Measurements from ENCODE around the gene DDX60.

DNA sequence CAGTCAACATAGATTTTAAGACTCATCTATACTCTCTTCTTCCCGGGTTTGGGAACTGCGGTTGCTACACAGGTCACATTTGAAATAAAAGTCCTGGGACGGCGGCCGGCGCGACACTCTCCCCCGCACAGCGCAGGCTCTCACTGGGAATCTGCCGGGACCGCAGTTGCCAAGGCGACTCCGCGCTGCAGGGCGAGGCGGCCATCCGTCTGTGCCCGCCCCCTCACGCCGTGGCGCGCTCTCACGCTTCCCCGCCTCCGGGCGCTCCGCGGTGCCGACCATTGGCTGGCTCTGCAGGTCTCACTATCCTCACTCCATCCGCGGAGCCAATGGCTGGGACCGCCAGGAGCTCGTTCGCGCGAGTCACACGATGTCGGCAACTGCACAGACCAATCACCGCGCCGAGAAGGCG is 259 bp upstream of the MSMO1 start:
- PRO-cap = bidirectional peak, plus-strand start outside the sequence, minus-strand start at position 145 of the sequence

DNA sequence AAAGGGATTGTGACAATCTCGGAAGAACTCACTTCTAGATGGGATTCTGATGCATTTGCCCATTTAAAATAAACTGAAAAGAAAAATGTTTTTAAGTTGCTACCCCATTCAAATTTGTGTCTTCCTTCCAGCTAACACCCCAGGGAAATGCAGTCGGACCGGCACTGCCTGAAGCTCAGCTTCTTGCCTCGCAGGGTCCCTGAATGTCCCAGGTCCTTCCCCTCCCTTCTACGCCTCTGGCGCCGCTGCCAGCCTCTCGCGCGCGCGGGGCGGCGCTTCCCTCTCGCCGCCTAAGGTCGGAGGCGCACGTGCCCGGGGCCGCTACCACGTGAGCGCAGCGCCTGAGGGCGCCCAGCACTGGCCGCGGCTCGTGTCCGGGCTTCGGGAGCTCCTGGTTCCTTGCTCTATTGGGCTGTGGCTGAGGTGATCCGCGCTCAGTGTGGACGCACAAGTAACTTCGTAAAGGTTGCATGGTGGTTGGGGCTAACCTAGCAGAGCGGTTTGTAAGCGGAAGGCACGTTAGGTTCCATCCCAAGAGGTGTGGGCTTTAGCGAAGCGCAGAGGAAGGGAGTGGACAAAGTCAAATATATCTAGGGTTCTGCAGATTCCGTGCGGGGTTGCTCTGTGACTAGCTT is 1.7 kb downstream of the TLL1 start:
- PRO-cap = no peak

GRCh38 chr4:168317759-168319127 is at the start of gene DDX60:
DDX60 (minus strand) TSS chr4:168318752.
- PRO-cap = unidirectional peak, minus-strand start at chr4:168318781

GRCh38 chr4:168487390-168487986 is 7.2 kb upstream of the DDX60L start:
- PRO-cap = no peak

- PRO-cap = no peak
Observed at GRCh38 chr4:168540906-168541426, 44.1 kb downstream of the PALLD start.

DNA sequence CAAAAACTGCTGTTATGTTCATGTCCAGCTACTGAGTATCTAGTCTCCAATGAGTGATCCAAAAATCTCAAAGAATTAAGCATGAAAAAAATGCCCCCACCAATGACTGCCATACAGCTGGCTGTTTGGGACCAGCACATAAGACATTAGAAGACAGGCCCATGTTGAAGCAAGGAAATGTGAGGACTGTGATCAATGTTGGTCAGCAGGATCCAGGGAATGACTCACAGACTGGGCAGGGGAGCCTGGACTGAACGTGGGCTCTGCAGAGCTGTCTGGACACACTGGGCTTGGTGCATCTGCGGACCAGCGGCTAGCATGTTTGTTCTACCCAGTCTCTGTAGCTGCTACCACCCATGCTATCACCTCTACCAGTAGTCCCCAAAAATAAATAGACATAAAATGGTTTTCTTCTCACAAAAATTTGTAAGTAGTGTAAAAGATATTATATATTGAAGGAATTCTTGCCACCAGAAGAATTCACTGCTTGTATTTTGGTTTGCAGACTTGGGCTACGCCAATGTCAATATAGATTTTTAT is 108.6 kb downstream of the PALLD start:
- PRO-cap = no peak

- PRO-cap = no peak
Observed at GRCh38 chr4:168662408-168663014, 165.7 kb downstream of the PALLD start.

- PRO-cap = no peak
Observed at GRCh38 chr4:168860185-168860608, 149.9 kb downstream of the CBR4 start.

- PRO-cap = no peak
Observed at GRCh38 chr4:168924255-168924620, 85.8 kb downstream of the CBR4 start.

DNA sequence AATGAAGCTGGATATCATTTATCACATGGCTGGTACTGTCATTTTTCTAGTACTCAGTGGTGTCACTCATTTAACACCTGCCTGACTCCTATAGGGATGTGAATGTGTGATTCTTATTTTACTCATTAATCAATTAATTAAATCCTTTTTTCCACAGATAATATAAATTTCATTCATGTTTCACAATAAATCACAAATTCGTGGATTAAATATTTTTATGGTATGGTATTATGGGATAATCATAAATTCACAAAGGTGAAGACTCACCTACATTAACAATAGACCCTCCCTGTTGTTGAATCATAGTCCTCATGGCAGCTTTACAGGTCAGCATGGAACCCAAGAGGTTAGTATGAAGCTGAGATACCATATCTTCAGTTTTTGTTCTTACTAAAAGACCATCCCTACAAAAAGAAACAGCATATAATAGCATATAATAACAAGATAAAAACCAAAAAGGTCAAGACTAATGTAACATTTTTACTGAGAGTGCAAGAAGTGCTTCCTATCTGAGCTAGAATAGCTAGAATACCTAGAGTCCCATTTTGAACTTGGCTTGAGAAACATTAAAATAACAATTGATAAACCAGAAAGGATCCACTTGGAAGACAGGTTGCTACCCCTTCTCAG is 3.5 kb downstream of the CBR4 start:
- PRO-cap = no peak

GRCh38 chr4:169251930-169252252 is 18.9 kb downstream of the SH3RF1 start:
- PRO-cap = no peak

GRCh38 chr4:169268634-169269727 is 1.8 kb downstream of the SH3RF1 start:
- PRO-cap = no peak

GRCh38 chr4:169348535-169348844 is 77.7 kb upstream of the SH3RF1 start:
- PRO-cap = no peak

- PRO-cap = no peak
Observed at GRCh38 chr4:169791494-169792209, 33.9 kb upstream of the HPF1 start.

- PRO-cap = no peak
Observed at GRCh38 chr4:172995114-172996054, 173.2 kb upstream of the GALNT7 start.

- PRO-cap = no peak
Observed at GRCh38 chr4:173318753-173318952, 15.5 kb downstream of the HMGB2 start.

GRCh38 chr4:173333262-173334128 is 663 bp downstream of the HMGB2 start:
- PRO-cap = bidirectional peak, plus-strand start at chr4:173333901, minus-strand start at chr4:173333768

- PRO-cap = no peak
Observed at GRCh38 chr4:173510459-173511189, 19.4 kb downstream of the HAND2 start.

GRCh38 chr4:173520860-173521450 is 9.1 kb downstream of the HAND2 start:
- PRO-cap = no peak

GRCh38 chr4:173525192-173525745 is 4.8 kb downstream of the HAND2 start:
- PRO-cap = no peak

Data from ureter (tissue), 1 donor.